Endothelial cell of umbilical vein (primary cell): ENCODE measurements around the genes DCAF8L2, DCAF8L1, H2AP and RPGR.

DNA sequence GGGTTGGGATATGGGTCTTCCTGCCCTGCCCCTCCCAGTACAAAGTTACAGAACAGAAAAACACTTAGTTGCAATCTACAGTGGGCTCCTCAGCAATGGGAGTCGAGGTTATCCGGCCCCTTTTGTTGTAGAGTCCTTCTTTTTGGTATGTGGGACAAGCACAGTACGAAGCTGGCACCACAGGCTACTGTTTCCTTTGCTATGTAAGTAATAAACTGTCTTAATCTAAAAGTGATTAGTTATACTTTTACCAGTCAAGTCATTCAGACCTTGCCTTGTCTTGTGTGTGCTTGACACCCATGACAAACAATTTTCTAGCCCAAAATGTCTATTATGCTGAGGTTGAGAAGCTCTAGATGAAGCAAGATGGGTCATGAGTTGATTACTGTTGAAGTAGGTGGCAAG is 15.5 kb upstream of the PCYT1B start:
- PRO-cap = no peak
CAGE:
- cytosol, long polyA minus RNA = no peak
- cytosol, long polyA plus RNA = no peak
- long polyA plus RNA = no peak
- nucleus, long polyA minus RNA = no peak
- nucleus, long polyA plus RNA = no peak

DNA sequence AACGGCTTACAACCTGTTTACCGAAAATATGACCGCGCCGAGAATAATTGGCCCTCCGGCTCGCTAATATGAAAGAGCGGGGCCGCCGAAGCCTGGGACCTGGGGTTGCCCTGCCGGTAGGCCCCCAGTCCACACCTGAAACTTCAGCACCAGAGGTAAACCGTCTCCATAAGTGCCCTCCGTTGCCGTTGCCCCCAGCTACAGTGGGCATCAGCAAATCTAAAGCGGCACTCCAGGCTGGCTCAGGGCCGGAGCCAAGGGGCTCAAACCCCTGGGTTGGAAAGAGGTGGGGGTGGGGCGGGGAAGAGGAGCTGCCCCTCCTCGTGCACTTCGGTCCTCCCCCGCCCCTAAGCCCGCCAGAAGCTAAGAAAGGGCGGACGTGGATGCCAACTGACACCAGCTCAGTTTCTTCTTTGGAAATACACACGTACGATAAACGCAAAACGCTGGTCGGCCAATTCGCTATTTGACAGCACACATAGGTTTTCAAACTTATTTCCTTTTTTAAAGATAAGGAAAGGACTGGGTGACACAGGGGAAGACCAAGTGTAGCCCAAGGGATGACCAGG is 4.6 kb downstream of the ARX start:
- PRO-cap = no peak
CAGE:
- cytosol, long polyA minus RNA = no peak
- cytosol, long polyA plus RNA = no peak
- long polyA plus RNA = no peak
- nucleus, long polyA minus RNA = no peak
- nucleus, long polyA plus RNA = no peak

GRCh38 chrX:25020861-25021692 is 5.3 kb upstream of the ARX start:
- PRO-cap = no peak
CAGE:
- cytosol, long polyA minus RNA = no peak
- cytosol, long polyA plus RNA = no peak
- long polyA plus RNA = no peak
- nucleus, long polyA minus RNA = no peak
- nucleus, long polyA plus RNA = no peak

DNA sequence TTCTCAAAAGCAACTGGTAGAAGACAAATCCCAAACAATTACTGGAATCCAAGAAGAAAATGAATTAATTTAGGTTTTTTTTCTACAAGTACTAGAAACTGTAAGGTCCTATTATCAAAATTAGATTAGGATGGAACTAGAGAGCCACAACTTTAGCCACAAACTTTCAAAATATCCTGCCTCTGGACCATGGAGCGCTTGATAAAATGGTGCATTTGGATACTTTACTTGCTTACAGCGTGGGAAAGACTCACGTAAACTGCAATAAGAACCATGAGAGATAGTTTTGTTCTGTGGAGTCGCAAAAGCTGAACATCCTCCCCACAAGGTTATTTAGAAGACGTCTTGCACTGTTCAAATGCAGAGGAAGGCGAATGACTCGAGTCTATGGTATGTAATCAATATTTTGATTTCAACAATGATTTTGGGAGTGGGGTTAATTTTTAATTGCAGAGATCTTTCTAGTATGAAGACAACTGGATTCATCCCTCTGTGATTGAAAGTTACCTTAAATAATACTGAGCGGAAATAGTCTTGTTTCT is at the start of gene DCAF8L2:
DCAF8L2 (plus strand) TSS at position 294 of the 542 bp plus-strand sequence.
- PRO-cap = no peak
CAGE:
- cytosol, long polyA minus RNA = no peak
- cytosol, long polyA plus RNA = no peak
- long polyA plus RNA = no peak
- nucleus, long polyA minus RNA = no peak
- nucleus, long polyA plus RNA = no peak

DNA sequence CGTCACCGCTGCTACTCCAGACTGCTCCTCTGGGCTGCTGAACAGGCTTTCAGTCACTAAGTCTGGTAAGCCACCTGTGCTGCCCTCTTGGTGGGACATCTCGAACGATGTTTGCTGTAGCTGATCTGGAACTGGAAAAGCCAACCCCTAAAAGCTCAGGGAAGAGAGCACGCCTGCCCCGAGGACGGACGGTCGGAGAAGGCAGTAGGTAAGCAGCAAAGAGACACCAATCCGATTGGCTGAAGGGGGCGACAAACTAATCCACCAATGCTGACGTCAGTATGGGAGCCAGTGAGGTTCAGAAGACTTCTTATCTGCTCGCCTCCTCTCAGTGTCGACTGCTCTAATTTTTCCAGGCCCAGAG is at the start of gene DCAF8L1:
DCAF8L1 (minus strand) TSS at position 214 of the 364 bp plus-strand sequence.
- PRO-cap = no peak
CAGE:
- cytosol, long polyA minus RNA = no peak
- cytosol, long polyA plus RNA = no peak
- long polyA plus RNA = no peak
- nucleus, long polyA minus RNA = no peak
- nucleus, long polyA plus RNA = no peak

DNA sequence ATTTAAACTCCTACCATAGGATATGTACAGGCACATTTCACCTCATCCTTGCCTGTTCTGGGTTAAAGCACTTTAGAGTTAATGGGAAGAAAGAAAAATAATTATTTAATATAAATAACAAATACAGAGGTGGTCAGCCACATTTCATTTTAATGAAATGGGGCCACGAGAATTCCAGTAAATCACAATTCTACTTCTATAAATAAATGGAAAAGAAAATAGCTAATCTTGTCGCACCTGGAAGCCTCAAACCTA is 176.8 kb downstream of the IL1RAPL1 start:
- PRO-cap = no peak
CAGE:
- cytosol, long polyA minus RNA = no peak
- cytosol, long polyA plus RNA = no peak
- long polyA plus RNA = no peak
- nucleus, long polyA minus RNA = no peak
- nucleus, long polyA plus RNA = no peak

GRCh38 chrX:30243627-30243826 is 1.7 kb downstream of the MAGEB4 start:
- PRO-cap = no peak
CAGE:
- cytosol, long polyA minus RNA = no peak
- cytosol, long polyA plus RNA = no peak
- long polyA plus RNA = no peak
- nucleus, long polyA minus RNA = no peak
- nucleus, long polyA plus RNA = no peak

DNA sequence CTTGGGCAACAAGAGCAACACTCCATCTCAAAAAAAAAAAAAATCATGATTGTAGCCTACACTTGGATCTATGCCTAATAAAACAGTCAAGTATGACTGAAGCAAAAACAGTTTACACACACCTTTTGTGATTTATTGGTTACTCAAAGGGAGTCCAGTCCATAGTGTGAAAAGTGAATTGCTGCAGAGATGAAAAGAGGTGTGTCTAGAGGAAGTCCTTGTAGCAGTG is 34.8 kb upstream of the TASL start:
- PRO-cap = no peak
CAGE:
- cytosol, long polyA minus RNA = no peak
- cytosol, long polyA plus RNA = no peak
- long polyA plus RNA = no peak
- nucleus, long polyA minus RNA = no peak
- nucleus, long polyA plus RNA = no peak

GRCh38 chrX:30888434-30888728 is 673 bp downstream of the TAB3 start:
- PRO-cap = no peak
CAGE:
- cytosol, long polyA minus RNA = no peak
- cytosol, long polyA plus RNA = no peak
- long polyA plus RNA = no peak
- nucleus, long polyA minus RNA = no peak
- nucleus, long polyA plus RNA = no peak

GRCh38 chrX:31265421-31265873 is 193.6 kb upstream of the FTHL17 start:
- PRO-cap = no peak
CAGE:
- cytosol, long polyA minus RNA = no peak
- cytosol, long polyA plus RNA = no peak
- long polyA plus RNA = no peak
- nucleus, long polyA minus RNA = no peak
- nucleus, long polyA plus RNA = no peak

DNA sequence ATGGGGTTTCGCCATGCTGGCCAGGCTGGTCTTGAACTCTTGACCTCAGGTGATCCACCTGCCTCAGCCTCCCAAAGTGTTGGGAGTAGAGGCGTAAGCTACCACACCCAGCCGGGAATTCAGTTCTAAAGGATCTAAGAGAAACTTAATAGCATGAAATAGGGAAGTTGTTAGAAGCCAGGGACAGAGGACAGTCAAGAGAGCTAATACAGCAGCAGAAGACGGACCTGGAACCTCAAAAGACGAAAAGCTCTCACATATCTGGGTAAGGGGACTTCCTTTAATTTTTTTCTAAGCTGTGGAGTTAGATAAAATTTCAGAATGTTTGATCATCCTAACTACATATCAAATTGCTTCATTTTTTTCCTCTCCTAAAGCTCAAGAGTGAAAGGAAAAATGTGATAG is 427.8 kb upstream of the FTHL17 start:
- PRO-cap = no peak
CAGE:
- cytosol, long polyA minus RNA = no peak
- cytosol, long polyA plus RNA = no peak
- long polyA plus RNA = no peak
- nucleus, long polyA minus RNA = no peak
- nucleus, long polyA plus RNA = no peak

GRCh38 chrX:31600721-31600920 is 528.8 kb upstream of the FTHL17 start:
- PRO-cap = no peak
CAGE:
- cytosol, long polyA minus RNA = no peak
- cytosol, long polyA plus RNA = no peak
- long polyA plus RNA = no peak
- nucleus, long polyA minus RNA = no peak
- nucleus, long polyA plus RNA = no peak

GRCh38 chrX:31934724-31935137 is 862.9 kb upstream of the FTHL17 start:
- PRO-cap = no peak
CAGE:
- cytosol, long polyA minus RNA = no peak
- cytosol, long polyA plus RNA = no peak
- long polyA plus RNA = no peak
- nucleus, long polyA minus RNA = no peak
- nucleus, long polyA plus RNA = no peak

GRCh38 chrX:33725776-33726182 is 406.3 kb downstream of the FAM47A start:
- PRO-cap = no peak
CAGE:
- cytosol, long polyA minus RNA = no peak
- cytosol, long polyA plus RNA = no peak
- long polyA plus RNA = no peak
- nucleus, long polyA minus RNA = no peak
- nucleus, long polyA plus RNA = no peak

GRCh38 chrX:36957360-36957859 is 50.8 kb upstream of the FAM47C start:
- PRO-cap = no peak
CAGE:
- cytosol, long polyA minus RNA = no peak
- cytosol, long polyA plus RNA = no peak
- long polyA plus RNA = no peak
- nucleus, long polyA minus RNA = no peak
- nucleus, long polyA plus RNA = no peak

GRCh38 chrX:36963937-36964256 is 44.3 kb upstream of the FAM47C start:
- PRO-cap = no peak
CAGE:
- cytosol, long polyA minus RNA = no peak
- cytosol, long polyA plus RNA = no peak
- long polyA plus RNA = no peak
- nucleus, long polyA minus RNA = no peak
- nucleus, long polyA plus RNA = no peak

DNA sequence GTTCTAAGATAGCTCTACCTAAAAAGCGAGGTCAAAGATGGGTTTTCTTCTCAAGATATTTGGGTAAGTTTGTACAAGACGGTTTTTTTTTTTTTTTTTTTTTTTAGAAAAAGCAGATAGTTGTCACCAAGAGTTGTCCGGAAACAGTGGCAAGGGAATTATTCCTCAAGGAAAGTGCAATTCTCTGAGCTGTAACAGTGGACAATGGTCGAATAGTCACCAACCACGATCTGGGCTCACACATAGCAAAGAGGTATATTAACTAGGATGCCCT is 650 bp upstream of the PRRG1 start:
- PRO-cap = unidirectional peak, plus-strand start at position 179 of the sequence
CAGE:
- cytosol, long polyA minus RNA = no peak
- cytosol, long polyA plus RNA = no peak
- long polyA plus RNA = no peak
- nucleus, long polyA minus RNA = no peak
- nucleus, long polyA plus RNA = no peak

- PRO-cap = no peak
CAGE:
- cytosol, long polyA minus RNA = no peak
- cytosol, long polyA plus RNA = no peak
- long polyA plus RNA = no peak
- nucleus, long polyA minus RNA = no peak
- nucleus, long polyA plus RNA = no peak
Measured at GRCh38 chrX:37572179-37572783, 820 bp downstream of the LANCL3 start.

- PRO-cap = no peak
CAGE:
- cytosol, long polyA minus RNA = no peak
- cytosol, long polyA plus RNA = no peak
- long polyA plus RNA = no peak
- nucleus, long polyA minus RNA = no peak
- nucleus, long polyA plus RNA = no peak
Measured at GRCh38 chrX:37990704-37990993, at the start of gene H2AP. H2AP (plus strand) TSS chrX:37990779.

DNA sequence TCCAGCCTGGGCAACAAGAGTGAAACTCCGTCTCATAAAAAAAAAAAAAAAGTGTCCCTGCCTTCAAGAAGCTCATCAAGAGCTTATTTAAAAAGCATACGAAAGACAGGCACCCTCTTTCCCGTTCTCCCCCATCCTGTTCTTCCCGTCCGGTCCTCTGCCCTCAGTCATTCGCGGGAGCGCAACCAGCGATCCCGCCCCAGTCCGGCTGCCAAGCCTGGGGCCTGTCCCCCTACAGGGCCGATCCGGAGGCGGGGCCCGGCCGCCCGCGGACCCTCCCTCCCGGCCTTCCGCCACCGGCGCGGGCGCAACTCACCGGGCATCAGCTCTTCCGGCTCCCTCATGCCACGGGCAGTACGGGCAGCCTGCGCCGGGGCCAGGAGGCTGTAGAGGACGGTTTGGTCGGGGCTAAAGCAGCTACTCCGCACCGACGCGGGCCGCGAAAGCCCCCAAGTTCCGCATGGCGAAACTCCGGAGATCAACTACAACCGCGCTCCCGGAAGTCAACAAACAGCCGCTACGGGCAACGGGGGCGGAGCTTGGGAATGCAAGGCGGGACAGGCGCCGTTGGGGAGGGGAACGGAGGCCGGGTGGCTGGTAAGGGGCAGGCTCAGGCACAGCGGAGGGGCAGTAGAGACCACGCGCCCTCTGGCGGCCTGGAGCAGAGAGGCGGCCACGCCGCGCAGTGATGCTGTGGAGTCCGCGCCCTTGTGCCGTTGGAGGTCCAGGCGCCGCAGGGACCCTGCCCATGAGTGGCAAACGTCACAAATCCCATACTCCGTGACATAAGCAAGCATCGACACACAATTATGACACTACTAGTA is at the start of gene RPGR:
RPGR (minus strand) TSS at position 486 of the 824 bp plus-strand sequence.
- PRO-cap = bidirectional peak, plus-strand start at position 296 of the sequence, minus-strand start at position 210 of the sequence; bidirectional peak, plus-strand start at position 685 of the sequence, minus-strand start at position 451 of the sequence
CAGE:
- cytosol, long polyA minus RNA = start-site peak on the minus strand centred at position 471 of the sequence, 27 bp wide, 53 reads
- cytosol, long polyA plus RNA = start-site peak on the minus strand centred at position 473 of the sequence, 45 bp wide, 173 and 287 reads in 2 replicates
- long polyA plus RNA = start-site peak on the minus strand centred at position 485 of the sequence, 70 bp wide, 726 and 796 reads in 2 replicates
- nucleus, long polyA minus RNA = start-site peak on the minus strand centred at position 468 of the sequence, 89 bp wide, 1,458 reads
- nucleus, long polyA plus RNA = start-site peak on the minus strand centred at position 468 of the sequence, 107 bp wide, 358 and 654 reads in 2 replicates